Mammary microvascular endothelial cell (primary cell): ENCODE measurements around a stretch of chr2.

- RAMPAGE, long total RNA = no peak
Measured at GRCh38 chr2:20625904-20626635, 24.8 kb downstream of the HS1BP3 start.

DNA sequence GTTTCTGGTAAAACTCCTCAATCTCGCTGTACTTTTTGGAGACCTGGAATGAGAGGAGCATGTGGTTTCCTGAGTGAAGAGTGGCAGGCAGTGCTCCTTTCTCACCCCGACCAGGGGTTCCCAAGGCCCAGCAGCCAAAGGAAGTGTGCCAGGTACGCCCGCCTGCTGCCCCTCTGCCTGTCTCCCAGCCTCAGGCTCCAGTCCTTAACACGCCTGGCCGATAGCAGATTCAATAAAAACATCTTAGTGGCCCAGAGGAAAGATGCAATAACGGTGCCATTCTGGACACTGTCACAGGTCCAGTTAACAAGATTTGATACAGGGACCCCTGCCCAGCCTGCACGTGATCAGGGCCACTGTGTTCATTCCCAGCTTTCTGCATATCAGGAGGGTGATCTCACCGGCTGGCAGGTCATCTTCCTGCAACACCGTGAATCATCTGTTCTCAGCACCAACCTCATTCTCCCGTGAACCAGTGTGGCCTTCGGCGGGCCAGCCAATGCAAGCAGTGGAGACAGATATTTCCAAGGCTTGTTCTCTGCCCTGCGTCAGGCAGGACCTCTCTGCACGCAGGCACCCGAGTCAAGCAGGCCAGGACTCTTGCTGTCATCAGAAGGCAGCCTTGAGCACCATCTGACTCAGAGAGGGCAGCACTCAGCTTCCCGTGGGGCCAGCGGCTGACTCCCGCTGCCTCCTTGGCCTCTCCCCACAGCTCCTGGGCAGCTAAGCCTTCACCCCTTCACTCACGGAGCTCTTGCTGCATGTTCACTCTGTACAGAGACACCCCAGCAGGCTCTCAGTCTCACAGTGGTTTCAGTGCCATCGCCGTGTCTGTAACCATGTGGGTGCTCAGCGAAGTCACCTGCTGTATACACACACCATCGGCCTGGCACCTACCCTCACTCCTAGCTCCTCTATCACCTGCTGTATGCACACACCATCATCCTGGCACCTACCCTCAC, 9.5 kb downstream of the HS1BP3 start:
- RAMPAGE, long total RNA = no peak

DNA sequence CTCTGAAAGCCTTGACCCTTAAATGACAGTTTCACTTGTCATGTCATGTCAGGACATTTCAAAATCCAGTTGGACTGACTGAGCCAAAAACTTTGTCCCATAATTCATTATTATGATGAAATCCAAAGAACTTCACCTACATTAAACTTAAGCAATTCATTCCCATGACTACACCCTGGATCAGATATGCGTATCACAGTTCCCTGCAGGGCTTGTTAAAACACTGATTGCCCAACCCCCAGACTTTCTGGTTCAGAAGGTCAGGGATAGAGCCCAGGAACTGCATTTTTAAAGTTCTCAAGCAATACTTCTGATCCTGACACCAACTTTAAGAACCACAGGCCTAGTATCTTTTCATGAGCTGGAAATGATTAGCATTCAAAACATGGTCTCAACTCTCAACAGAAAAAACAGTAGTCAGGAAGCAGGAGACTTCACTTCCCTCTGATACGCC, 26.4 kb downstream of the LDAH start:
- RAMPAGE, long total RNA = no peak

DNA sequence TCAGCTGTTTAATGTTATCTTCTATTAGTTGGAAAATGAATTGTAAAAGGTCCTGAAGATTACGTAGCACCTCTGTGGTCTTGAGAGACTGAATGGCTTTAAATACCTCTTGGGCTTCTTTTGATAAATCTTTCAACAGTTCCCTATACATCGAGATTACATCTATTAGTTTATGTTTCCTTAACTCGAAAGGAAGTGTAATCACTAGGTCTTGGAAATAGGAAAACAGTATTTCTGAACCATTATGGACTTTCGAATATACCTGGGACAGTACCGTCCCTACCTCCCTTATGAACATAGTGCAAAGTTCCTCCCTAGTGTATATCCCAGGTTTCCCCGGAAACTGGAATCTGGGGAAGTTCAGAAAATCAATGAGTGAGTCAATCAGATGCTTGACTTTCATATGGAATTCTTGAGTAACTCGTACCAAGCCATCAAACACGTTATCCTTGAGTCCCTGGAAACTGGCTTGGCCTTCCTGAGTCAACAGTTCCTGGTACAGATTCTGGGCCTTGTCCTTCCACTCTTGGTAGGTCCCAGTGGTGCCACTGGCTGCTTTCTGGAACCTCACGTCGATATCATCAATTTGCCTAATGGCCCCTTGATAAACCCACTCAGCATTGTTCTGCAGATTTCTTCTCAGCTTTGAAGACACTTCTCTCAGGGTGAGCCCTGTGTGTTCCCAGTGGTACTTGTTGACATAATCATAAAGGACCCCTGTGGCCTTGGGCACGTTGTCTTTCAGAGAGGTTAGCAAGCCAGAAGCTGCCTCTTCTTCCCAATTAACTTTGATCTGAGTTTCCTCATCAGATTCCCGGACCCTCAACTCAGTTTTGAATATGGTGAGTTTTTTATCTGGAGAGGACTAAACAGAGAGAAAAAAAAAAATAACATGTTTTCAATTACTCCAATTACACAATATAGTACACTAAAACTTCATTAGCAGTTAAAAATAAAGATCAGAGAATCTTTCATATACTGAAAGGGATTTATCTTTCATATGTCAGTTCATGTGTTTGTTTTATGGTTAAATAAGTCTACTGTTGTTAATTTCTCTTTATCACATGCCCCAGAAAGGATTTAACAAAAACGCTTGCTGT, 41.1 kb downstream of the APOB start:
- RAMPAGE, long total RNA = no peak

DNA sequence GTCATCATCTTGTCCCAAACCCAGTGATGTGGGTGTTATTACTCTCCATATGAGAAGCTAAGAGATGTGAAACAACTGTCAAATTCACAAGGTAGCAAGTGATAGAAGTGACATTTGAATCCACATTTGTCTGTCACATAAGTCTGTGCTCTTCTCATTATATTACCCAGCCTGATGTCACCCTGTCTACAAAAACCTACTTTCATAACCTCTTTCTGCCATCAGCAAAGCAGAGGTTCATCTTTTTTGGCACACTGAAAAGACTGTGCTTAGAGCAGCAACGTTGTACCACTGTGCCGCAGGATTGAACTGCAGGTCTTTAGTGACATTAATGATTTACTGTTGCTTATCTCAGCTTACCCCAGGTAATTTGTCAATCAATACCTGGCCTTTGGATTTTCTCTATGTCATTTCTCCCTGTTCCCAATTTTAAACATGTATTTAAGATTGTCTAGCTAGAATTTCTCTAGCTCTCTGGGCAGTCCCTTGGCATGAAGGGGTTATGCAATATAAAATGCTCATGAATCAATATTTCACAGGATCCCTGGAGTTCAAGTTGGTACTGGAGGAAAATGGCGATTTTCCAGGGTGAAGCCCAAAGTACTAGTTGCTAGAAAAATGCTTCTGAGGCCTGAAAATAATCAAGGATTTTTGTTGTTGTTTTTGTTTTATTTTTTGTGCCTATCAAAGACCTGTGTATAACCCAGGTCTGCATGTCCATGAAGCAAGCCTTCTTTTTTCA, 31.3 kb upstream of the TDRD15 start:
- RAMPAGE, long total RNA = no peak

DNA sequence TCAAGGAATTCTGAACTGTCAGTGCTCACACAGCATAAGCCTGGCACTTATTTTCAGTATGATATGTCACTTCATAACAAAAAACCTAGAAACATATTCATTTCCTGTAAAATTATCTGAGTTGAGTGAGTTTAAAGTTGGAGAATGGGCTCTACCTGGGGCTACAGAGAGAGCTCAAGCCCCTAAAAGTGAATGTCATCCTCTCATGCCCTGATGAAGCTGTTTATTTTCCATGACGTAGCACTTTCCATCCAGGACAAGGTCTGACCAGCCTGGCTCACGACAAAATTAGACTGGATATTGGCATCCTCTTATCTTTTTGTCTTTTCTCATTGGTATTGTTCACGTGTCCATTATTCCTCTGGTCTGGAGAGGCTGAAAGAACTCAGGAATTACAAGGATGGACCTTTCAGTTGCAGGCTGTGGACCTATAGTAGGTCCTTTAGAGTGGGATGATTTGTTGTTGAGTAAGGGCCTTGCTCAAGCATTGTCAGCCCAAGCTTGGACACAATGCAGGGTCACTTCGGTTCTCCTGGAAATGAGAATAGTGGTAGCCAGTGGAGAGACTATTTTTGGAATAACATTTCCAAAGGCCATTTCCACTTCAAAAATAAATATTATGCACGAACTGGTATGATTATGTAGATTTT, 24.4 kb upstream of the TDRD15 start:
- RAMPAGE, long total RNA = no peak

GRCh38 chr2:21221071-21221319, 97.2 kb downstream of the TDRD15 start:
- RAMPAGE, long total RNA = no peak

- RAMPAGE, long total RNA = no peak
Measured at GRCh38 chr2:22025269-22025760, 901.5 kb downstream of the TDRD15 start.

GRCh38 chr2:22281100-22281591, 1103.8 kb upstream of the KLHL29 start:
- RAMPAGE, long total RNA = no peak

DNA sequence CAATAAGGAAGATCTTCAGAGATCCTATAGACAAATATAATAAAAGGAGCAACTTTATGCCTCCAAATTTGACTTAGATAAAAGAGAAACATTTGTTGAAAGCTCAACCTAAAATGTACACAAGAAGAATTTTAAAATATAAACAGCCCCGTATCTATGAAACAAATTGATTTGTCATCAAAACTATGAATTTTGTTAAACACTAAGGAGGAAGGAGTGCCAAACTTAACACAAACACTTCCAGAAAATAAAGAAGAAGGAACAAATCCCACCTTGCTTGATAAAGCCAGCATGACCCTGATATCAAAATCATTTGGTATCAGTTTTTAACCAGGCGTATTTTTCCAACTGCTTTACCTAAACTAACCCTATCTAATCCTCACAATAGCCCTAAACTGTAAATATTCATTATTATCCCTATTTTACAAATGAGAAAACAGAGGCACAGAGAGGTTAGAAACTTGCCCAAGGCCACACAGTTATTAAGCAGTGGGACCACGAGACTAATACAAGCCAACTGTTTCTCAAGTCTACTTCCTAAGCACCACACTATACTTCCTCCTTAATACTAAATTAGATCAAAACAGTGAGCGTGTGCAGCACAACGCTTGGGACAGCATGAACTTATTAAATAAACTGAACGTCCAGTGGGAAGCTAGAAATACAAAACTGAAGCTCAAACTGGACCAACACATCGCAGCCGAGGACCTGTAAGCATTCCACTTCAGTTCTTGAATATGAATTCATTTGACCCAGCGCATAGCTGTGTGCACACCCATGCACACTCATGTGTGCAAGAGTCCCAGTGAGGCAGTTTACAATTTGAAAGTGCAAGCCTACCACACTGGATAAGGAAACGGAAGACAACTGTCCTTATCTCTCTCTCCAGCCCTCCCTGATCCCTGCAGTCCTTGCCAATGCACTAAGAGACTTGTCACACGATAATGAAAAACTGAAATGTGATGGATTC, 186.9 kb upstream of the KLHL29 start:
- RAMPAGE, long total RNA = no peak

DNA sequence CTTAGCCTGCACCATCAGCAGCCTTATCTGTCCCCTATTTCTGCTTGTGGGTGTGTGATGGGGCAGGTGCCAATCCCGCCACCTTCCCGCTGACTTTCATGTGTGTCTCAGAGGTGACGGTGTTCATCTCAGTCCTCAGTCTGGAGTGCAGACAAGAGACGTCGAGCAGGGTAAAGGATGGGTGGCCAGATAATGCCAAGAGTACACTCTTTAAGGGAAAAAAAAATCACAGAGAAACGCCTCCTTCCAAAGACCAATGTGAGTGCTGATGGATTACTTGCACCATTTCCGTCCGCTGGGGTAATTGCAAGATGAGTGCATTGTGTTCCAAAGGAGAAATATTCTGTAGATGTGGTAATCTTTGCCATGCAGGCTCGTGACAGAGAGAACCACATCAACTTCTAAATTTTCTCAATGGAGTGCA, 80.9 kb downstream of the KLHL29 start:
- RAMPAGE, long total RNA = no peak

DNA sequence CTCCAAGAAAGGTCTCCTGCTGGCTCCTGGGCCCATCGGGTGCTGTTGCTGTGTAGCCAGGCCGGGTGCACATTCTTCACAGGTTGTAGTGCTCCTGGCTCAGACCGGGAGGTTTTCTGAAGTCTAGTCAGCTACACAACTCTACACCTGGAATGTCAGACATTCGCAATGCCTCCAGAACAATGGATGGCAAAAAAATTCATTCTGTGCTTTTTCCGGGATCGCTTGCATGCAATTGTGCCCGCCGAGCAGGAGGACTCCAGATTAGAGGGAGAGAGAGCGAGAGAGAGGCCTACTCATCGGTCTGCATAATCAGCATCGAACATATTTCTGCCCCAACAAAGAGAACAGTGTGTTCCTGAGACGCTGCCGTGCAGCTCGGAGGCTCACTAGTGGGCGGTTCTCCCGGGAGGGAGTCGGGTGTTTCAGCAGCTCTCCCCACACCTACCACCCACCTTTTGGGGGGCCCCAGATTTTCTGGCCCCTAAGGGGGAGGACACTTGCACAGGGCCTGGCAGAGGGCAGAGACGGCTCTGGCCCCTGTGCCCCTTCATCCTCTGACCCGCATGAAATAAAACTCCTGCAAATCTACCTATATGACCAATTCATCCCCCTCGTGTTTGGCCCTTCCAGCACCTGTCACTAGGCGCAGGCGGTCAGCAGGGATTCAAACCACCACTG, 117.2 kb downstream of the KLHL29 start:
- RAMPAGE, long total RNA = no peak

DNA sequence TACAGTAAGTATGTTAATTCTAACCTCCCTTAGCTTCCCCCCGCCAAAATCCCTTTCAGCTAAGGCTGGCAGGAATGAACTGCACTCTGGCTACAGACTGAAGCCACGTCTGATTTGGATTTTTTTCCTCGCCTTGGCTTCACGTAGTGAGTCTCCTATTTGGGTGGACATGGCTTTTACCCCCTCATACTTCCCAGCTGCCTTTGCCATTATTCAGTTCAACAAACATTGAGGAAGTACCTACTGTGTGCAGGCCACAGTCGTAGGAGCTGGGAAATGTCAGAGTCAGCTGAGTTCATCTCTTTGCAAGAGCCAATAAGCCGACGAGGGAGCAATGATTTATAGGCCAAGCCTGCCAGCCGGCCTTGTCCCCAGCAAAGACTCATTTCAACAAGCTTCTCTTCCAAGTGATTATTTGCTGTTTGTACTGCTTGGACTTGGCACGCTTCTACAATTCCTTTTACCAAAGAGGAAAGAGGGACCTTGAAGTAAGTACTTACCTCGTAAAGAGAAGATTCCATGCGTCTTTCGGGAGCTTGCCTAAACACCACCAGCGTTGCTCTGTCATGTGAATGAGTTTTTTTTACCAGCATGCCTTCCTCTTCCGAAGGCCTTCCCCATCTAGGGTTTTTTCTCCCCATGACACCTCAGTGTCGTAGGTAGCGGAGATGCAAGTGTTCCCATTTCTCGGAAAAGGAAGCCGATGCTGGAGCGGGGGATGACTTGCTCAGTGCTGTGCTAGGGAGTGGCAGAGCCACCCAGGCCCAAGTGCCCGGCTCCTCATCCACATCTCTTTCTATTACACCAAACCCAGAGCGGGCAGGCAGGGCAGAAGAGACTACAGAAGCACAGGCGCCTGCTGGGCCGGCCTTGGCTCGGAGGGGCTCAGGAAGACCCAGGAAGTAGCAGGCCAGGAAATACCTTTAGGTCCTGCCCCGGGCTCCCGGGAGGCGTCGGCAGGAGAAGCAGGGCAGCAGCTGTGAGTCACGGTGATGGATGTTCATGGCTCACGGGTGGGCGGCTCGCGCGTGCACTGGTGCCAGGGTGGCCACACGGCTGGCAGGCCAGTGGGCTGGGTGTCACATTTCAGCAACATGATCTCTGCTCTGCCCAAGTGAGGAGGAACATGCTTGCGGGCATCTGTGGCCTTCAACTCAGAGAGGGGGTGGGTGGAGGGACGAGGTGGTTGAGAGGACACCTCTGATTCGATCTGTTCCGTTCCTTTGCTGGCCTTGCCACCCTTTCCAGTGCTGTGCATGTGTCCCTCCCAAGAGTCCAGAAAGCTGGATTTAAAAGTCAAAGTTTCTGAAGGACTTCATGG, 138.9 kb downstream of the KLHL29 start:
- RAMPAGE, long total RNA = no peak

DNA sequence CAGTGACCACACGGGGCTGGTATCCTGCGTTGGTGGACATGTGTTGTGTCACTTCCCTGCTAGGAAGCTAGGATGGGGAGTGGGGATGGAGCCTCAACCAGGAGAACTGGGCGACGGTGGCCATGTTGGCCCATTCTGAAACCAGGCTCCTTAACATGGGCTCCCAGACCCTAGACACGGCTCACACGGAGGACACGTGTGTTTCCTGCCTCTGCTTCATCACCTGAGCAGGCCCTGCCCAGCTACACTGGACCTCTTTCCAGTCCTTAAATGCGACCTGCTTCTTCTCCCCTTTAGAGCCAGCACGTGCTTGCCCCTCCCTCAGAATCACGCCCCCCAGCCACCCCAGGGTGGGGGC, 142.0 kb downstream of the KLHL29 start:
- RAMPAGE, long total RNA = no peak

- RAMPAGE, long total RNA = no peak
Measured at GRCh38 chr2:23563931-23564205, 178.9 kb downstream of the KLHL29 start.

DNA sequence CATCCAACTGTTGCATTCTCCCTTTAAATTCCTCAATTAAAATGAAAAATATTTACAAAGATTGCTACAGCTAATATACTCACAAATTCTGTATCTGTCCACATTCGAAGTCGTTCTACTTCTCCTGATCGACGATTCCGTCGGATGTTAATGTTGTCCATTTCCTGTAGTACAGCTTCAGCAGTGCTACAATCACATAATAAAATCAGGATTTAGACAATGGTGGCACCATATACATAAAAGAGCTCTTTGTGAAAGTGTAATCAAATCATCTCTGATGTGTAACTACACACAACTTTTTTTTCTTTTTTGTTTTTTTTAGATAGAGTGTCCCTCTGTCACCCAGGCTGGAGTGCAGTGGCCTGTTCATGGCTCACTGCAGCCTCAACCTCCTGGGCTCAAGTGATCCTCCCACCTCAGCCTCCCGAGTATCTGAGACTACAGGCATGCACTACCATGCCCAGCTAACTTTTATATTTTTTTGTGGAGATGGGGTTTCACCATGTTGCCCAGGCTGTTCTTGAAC, 41.2 kb downstream of the ATAD2B start:
- RAMPAGE, long total RNA = no peak

DNA sequence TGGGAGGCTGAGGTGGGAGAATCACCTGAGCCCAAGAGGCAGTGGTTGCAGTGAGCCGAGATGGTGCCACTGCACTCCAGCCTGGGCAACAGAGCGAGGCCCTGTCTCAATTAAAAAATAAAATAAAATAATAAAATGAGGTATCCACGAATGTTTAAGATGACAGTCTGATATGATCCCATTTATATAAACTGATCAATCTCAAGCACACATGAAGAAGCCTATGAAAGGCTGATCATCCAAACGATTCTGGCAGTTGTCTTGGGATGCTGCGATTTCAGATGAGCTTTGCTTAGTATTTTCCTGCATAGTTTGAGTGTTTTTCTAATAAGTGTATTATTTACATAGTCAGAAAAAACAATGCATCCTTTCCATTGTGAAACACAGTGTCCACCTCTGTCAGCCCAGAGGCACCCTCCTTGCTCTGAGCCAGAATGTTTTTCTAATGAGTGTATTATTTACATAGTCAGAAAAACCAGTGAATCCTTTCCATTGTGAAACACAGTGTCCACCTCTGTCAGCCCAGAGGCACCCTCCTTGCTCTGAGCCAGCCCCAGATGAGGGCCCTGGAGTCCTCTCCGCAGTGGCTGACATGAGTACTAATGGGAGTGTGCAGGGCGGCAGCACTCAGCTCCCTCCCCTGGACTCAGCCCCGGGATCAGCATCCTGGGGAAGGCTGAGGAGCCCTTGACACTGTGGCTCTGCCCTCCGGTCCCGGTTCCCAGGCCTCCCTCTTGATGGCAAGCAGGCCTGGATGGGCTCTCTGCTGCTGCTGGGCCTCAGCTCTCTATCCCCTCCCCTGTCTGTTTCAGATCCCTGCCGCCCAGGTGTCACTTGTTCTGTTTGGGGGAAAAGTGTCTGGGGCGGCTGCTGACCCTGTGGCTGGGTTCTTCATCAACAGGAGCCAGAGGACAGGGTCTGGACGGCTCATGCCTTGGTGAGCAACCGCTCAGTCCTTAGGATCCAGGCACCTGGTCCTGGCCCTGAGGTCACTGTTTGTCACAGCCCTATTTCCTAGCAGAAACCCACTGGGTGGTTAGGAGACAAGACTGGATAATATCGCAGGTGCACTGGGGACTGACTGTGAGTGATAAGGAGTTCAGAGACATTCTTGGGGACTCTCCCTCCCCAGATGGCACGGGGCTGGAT, 5.8 kb downstream of the MFSD2B start:
- RAMPAGE, long total RNA = no peak

- RAMPAGE, long total RNA = no peak
Measured at GRCh38 chr2:24021050-24021423, 11.2 kb downstream of the MFSD2B start.

DNA sequence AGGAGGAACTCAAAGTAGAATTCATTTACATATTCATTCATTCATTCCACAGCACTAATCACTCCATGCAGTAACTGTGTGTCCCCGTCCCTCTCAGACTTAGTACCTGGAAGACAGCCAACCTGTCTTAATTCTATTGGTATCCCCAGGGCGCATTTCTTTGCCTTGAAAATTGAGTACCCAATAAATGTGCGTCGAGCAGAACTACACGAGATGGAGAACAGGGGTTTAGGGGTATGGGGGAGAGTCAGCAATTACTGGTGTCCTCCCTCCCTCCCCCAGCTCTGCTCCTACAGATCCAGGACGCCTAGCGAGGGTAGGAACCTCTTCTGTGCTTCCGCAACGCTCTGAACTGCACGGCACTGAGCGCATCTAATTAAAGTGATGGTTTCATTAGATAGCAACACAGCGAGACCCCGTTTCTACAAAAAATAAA, 758 bp upstream of the FKBP1B start:
- RAMPAGE, long total RNA = no peak

DNA sequence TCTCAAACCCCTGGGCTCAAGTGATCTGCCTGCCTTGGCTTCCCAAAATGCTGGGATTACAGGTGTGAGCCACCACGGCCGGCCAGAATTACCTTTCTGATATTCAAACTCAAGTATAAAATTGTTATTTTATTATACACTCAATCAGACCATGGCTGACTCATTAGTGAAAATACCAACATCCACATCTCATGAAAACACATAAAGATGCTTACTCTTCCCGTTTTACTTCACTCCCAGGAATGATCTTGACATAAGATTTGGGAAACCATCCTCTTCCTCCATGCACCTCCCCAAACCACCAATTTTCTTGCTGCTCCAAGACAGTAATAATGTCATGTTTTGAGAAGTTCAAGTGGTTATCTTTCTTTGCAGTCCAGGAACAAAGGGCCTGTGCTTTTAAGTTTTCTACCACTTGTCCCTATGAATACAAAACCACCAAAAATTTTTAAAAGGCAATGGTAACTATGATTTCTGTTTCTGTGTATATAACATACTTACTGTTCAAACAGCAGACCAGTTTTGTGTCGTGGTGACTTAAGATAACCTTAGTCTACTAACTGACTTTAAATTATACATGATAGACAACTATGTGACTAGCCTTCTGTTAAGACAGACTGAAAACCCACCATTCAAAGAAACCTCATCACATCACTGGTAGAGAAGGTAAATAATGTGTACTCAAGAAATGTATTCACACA, 83.0 kb downstream of the FAM228A start:
- RAMPAGE, long total RNA = no peak